RPMI7951 (cell line): ENCODE results near the genes CCDC40, CARD14 and CHMP6.

DNA sequence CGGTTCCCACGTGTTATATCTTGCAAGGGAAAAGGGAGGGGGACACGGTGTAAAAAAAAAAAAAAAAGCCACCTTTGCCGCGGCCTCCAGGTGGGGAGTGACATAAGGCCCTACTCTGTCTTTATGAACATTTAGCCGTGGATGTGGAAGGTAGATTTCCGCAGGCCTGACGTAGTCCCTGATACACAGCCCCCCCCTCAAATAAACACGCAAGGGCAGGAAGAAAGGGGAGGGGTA is 1.4 kb downstream of the CBX4 start:
- RAMPAGE, long total RNA: no peak

DNA sequence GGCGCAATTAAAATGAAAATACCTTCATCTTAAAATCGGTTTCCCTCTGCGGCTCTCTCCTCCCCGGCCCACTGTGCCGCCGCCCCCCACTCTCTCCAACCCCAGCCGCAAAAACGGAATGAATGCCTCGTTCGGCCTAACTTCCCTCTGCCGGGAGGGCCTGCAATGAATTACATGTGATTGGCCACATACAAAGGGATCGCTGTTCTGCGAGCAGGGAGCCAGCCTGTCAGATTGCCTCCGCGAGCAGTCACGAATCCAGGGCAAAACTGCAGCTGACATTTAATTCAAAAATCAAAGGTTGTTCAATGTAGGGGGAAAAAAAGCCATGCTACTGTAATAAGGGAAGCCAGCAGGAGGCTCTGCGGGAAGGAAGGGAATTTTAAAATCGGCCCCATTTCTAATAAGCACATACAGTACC is 84.9 kb downstream of the TBC1D16 start:
- RAMPAGE, long total RNA: no peak

DNA sequence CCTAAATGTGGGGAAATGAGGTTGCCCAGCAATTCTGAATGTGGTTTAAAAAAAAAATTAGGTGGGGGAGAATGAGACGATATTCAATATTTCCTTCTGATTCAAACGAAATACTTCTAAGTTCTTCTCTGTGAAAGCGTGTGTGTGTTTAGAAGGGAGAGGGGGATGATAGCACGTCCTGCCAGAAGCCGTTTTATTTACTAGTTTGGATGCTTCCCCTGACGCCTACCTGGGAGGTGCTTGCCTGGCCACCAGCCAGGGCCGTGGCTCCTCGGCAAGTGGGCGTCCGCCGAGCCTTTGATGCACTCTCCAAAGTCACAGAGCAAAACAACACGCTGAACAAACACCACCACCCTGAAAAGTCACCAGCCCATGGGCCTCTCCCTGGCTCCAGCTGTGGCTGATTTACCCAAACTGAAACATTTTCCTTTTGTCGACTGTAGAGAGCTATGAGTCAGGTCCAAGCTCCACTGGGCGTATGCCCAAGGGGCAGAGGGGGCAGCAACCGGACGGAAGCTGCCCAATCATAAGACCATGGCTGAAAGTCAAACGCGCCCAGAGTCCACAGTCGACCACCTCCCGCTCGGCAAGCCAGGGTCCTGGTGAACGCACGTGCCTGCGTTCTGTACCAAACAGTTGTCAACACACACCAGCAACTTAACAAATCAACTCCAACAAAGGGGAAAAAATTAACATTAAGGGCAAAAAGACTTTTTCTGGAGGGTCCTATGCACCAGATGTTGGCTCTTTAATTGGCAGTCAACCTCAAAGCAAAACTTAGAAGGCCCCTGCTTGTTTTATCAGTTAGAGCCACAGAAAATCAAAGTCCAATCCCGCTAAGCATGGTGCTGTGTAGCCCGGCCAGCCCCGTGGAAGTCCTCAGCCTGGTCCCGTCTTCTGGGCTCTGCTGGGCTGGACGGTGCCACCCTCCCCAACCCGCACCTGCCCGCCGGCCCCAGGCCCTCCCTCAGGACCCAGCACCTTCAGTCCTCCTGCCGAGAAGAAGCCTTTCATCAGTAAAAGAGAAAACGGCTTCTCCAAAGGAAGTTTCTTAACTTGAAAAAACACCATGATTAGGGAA is 47.4 kb downstream of the TBC1D16 start:
- RAMPAGE, long total RNA: no peak

DNA sequence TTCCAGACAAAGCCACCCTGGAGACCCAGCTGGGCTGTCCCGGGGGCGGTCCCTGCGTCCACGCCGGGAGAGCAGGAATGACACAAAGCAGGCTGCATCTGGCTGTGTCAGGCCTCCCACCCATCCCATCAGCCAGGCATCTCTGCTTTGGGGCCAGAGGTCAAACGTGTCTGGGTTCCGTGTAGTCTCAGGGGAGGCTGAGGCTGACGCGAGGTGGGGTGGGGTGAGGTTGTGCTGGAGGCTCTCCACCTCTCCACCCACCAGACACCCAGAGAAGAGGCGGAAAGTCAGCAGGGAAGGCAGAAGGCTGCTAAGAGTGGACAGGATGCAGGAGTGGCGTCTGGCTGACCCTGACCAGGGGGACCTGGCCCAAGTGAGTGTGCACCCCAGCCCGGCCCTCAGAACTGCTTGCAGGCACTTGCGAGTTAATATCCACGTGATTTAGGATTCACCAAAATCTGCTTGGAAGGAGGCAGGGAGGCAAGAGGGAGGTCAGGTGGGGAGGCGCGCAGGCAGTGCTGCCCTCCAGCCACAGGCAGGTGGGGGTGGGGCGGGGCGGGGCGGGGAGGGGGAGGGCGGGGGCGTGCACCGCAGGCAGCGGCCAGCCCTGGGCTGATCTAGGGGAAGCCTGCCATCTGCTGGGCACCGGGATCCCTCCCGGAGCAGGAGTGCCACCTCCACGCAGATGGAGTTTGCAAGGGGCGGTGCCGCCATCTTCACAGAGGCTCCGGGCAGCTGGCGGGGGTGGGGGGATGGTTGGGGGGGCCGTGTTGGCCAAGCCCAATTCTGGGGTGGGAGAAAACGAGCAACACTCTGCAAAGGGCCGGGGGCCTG is 44.3 kb downstream of the TBC1D16 start:
- RAMPAGE, long total RNA: no peak

- RAMPAGE, long total RNA: no peak
Observed at GRCh38 chr17:80036205-80037194, at the start of gene CCDC40. Gene CCDC40, plus strand, starts transcription at chr17:80036642.

- RAMPAGE, long total RNA: no peak
Observed at GRCh38 chr17:80104268-80105059, 3.1 kb downstream of the GAA start.

GRCh38 chr17:80169747-80170245 is at the start of gene CARD14:
Gene CARD14, plus strand, starts transcription at chr17:80170030.
- RAMPAGE, long total RNA: no peak

DNA sequence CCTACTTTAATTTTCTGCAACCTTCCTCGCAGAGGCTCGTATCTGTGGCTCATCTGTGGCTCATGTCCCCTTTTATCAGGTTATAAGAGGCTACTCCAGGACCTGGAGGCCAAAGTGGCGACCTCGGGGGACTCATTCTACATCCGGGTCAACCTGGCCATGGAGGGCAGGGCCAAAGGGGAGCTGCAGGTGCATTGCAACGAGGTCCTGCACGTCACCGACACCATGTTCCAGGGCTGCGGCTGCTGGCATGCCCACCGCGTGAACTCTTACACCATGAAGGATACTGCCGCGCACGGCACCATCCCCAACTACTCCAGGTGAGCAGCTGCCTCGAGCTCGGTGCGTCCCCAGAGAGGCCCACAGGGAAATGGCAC is 18.0 kb downstream of the SGSH start:
- RAMPAGE, long total RNA: no peak

DNA sequence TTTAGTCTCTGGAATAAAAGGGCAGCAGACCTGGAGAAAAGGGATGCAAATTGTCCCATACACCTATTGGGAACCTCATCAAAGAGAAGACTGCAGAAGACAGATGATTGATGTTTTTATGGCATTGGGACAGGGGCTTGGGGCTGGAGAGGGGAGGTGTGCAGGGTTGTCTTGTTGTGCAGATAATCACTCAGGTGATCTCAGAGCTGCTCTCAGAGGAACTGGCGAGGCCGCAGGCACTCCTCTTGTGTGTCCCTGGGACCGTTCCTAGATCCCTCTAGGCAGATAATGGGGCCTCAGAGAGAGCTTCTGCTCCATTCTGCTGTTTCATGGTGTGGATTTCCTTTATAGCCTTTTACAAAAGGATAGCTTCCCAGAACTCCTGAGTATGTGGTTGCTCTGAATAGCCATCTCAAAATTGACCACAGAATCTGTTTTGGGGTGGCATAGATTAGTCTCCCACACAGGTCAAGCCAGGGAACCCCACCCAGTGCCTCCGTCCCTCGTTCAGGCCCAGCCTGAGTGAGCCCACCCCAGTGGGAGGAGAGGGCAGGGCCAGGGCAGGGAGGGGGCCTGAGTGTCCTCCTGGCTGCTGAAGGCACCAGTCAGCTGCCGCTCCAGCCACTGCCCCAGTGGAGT is 1.7 kb downstream of the RNF213 start:
- RAMPAGE, long total RNA: no peak

GRCh38 chr17:80263128-80263785 is 2.6 kb downstream of the RNF213 start:
- RAMPAGE, long total RNA: no peak

- RAMPAGE, long total RNA: no peak
Observed at GRCh38 chr17:80272871-80273607, 12.4 kb downstream of the RNF213 start.

GRCh38 chr17:80601169-80601512 is 56.5 kb downstream of the RPTOR start:
- RAMPAGE, long total RNA: no peak

DNA sequence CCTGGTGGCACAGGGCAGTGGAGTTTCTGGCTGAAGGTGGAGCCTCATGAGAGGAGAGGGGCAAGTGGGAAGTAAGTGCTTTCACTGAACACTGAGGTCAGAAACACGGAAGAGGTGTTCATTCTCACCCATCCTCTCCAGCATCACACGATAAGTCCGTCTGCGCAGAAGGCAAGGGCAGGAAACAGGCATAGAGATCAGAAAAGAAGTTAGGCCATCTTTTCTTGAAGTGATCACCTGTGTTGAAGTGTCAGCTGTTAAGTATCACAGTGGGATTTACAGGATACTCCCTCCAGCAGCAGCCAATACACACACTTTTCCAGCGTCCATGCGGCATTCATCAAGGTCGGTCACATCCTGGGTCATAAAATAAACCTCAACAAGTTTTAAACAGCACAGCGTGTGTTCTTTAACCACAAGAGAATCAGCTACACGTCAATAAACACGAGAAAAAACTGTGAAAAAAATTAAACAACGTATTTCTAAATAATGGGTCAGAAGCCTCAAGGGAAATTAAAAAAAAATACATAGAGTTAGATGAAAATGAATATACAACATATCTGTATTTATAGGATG is 194.7 kb downstream of the RPTOR start:
- RAMPAGE, long total RNA: no peak

GRCh38 chr17:80779806-80780873 is 211.5 kb upstream of the CHMP6 start:
- RAMPAGE, long total RNA: no peak

DNA sequence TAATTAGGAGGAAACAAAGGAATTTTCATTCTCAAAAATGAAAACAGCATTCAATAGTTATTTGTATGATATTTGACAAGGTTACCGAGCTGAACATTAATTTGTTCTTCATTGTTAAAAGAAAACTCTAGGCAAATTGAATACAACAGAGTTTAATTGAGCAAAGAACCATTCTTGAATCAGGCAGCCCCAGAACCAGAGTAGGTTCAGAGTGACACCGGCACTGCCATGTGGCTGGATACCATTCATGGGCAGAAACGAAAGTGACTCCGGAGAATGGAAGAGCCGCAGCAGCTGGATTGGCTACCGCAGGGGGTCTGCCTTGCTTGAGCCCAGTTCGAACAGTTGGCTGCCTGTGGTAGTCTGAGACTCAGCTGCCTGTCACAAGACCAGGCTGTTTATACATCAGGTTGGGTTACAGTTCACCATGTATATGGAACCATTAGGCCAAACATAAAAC is 205.3 kb upstream of the CHMP6 start:
- RAMPAGE, long total RNA: no peak

DNA sequence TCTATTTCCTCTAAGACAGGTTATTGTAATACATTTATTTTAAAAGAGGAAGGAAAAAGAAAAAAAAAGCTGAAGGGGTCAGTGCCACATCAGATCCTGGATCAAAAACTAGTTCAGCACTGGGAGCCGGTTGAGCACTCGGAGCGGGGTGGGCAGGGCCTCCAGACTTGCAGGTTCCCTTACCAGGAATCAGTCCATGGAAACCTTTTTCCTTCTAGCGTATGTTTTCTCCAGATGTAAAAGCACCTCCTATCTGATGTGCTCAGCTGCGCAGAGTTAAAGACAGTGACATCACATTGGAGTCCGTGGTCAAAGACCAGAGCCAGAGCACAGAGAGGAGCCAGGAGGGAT is 167.1 kb upstream of the CHMP6 start:
- RAMPAGE, long total RNA: no peak

GRCh38 chr17:80867535-80868061 is 124.0 kb upstream of the CHMP6 start:
- RAMPAGE, long total RNA: no peak

- RAMPAGE, long total RNA: no peak
Observed at GRCh38 chr17:80870196-80870883, 121.3 kb upstream of the CHMP6 start.

GRCh38 chr17:80895399-80895931 is 96.2 kb upstream of the CHMP6 start:
- RAMPAGE, long total RNA: no peak

GRCh38 chr17:80991550-80992691 is at the start of gene CHMP6:
Gene CHMP6, plus strand, starts transcription at chr17:80991841.
- RAMPAGE, long total RNA: no peak